ENCODE measurements around a stretch of chr9.

DNA sequence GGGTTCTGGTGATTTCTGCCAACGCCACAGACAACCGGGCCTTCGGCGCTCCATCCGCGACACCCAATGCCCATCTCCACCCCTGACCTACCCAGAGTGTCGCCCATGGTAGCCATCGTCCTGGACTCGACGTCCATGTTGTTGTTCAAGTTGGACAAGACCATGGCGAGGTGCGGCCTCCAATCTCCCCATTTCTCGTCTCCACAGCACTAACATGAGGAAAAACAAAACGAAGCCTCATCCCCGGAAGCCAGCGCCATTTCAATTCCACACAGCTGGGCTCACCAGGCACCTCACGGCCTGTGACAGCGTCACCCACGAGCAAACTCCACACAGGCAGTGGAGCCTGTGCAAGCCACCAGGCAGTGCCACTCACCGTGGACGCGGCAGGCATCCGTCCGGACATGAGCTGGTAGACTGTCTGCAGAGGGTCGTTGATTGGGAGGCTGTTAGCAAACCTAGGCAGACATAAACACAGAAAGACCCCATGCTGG is 20.1 kb upstream of the INPP5E start:
- RRBS = 91% methylated on average over 4 of the region's 25 CpGs

GRCh38 chr9:136474901-136475586 is 7.8 kb downstream of the SEC16A start:
- RRBS = 98% methylated on average over 8 of the region's 22 CpGs

DNA sequence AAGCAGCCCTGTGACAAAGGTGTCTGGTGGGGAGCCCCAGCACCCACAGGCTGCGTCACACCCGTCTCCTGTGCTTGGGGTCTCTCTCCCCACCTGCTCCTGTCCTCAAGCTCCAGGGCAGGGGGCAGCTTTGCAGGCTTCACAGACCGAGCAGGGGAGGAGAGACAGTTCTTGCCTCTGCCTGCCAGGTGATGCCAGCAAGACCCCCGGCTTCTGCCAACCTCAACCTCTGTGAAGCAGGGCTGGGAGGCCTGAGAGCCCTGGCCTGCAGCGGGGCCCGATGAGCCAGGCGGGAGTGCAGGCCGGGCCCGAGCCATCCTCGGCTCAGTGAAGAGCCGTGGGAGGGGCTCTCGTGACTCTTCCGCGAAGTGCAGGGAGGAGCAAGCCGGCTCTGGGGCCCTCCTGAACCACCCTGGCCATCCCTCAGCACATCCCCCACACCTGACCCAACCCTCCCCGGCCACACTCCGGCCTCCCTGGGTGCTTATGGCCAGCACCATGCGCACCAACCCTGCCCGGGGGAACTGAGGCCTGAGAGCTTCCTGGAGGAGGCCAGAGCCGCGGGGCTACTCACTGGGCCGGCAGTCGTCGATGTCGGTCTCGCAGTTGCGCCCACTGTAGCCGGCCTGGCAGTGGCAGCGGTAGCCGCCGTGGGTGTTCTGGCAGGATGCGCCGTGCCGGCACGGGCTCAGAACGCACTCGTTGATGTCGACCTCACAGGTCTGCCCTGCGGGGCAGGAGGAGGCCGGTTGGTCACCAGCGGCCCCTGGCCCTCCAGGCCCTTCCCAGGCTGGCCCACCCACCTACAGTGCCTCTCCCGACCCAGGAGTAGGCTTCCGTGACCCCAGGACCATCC is 27.5 kb upstream of the SEC16A start:
- RRBS = 97% methylated on average over 34 of the region's 43 CpGs

DNA sequence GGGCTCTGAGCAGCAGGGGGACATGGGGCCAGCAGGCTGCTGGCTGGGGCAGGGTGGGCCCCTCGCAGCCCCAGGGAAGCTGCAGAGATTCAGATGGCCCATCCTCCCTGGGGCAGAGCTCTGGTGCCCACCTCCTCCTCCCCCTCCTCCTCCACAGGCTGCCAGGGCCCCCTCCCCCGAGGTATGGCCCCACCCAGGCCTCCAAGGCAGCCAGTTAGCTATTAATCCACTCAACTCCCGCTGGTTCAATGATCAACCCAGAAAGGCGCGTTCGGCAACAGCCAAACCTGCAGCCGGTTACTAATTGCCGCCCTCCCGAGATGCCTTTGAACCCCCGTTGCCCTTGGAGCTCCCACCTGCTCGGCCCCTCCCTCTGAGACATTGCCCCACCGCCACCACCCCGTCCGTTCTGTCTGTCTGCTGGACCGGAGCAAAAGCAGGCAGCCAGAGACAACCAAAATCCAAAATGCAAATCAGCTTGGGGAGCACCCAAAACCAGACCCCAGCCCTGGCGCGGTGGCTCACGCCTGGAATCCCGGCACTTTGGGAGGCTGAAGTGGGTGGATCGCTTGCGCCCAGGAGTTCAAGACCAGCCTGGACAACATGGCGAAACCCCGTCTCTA is 25.8 kb downstream of the NOTCH1 start:
- RRBS = 100% methylated on average over 4 of the region's 23 CpGs

DNA sequence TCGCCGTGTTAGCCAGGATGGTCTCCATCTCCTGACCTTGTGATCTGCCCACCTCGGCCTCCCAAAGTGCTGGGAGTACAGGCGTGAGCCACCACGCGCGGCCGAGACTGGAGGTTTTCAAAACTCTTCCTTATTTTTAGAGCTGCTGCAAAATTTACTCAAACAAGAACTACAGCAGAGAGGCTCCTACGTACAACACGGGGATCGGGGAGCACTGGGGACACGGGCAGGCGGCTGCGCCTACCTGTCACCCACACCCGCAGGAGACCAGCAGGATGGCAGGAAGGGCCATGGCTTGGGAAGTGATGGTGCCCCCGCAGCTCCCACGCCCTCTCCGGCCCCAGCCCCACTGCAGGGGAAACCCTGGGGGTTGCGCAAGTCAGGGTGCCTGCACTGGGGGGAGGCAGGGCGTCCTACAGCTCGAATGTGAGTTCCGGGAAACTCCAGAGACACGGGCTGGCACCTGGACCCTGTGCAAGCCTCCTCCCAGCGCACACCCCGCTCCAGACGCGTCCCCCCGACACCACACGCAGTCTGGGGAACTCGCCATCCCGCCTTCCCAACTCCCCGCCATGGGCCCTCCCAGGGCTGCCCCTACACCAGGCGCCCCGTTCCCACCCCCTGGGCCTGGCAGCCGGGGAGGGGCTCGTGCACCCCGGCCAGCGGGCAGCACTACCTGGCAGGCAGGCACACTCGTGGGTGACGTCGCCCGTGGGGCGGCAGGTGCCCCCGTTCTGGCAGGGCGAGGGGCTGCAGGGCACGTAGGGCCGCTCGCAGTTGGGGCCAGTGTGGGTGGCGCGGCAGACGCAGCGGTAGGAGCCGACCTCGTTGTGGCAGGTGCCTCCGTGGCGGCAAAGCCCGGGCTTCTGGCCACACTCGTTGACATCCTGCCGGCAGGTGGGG is 23.4 kb downstream of the NOTCH1 start:
- RRBS = 17% methylated on average over 4 of the region's 59 CpGs

DNA sequence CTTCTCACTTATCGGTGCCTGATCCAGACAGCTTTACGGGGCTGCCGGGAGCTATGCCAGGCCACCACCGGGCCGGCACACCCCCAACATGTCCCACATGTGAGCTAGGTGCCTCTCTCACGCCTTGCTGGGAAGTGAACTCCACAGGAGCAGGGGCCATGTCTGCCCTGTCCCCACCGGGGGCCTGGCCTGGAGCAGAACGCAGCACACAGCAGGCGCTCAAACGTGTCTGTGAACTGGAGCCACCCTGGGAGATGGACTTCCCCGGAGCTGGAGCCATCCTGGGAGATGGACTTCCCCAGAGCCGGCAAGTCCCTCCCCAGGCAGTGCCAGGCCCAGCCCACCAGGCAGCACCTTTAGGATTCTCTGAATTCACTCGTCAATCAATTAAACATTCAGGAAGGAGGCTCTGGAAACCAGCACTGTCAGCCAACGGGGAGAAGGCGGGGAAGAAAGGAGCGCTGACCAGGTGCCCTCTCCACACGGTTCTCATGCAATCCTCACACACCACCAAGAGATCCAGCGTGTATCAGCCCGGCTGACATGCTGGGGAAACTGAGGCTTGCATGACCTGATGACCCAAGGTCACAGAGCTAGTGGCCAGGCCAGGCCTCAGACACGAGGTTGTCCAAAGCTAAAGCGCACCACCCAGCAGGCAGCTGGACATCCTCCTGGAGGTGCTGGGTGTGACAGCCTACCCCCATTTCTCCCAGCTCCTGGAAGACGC is 5.6 kb downstream of the NOTCH1 start:
- RRBS = 35% methylated on average over 3 of the region's 22 CpGs

DNA sequence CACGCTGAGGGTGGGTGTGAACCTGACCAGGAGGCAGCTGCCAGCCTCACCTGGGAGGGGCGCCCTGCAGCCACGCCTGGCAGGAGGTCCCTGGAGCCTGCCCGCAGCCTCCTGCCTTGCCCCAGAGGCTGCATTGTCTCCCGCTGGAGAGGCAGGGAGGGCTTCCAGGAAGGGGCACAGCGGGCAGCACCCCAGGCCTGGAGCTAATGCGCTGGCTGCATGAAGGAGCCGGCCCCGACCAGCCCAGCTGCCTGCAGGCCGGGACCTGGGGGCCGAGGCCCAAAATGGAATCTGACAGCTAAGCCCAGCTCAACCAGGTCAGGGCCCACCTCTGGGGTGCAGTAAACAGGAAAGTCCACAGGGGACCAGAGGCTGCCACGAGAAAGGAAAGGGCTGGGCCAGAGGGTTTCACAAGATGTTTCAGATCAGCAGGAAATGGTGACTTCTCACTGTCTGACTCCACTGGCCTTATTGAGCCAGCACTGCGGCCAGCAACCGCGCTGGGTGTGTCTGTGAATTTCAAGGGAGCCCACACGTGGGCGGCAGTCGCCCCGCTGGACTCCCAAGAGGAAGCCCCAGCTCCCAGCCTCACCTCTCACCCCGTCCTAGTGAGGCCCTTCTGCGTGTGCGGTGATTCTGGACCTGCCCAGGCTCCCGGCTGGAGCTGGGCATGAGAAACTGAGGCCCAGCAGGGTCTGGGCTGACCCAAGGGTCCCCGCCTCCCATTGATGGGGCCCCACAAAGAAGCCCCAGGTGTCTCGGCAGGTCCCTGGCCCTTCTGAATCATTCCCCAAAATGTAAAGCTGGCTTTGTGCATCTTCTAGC is 18.7 kb upstream of the NOTCH1 start:
- RRBS = no CpG with 5 or more reads among the region's 25 CpGs

DNA sequence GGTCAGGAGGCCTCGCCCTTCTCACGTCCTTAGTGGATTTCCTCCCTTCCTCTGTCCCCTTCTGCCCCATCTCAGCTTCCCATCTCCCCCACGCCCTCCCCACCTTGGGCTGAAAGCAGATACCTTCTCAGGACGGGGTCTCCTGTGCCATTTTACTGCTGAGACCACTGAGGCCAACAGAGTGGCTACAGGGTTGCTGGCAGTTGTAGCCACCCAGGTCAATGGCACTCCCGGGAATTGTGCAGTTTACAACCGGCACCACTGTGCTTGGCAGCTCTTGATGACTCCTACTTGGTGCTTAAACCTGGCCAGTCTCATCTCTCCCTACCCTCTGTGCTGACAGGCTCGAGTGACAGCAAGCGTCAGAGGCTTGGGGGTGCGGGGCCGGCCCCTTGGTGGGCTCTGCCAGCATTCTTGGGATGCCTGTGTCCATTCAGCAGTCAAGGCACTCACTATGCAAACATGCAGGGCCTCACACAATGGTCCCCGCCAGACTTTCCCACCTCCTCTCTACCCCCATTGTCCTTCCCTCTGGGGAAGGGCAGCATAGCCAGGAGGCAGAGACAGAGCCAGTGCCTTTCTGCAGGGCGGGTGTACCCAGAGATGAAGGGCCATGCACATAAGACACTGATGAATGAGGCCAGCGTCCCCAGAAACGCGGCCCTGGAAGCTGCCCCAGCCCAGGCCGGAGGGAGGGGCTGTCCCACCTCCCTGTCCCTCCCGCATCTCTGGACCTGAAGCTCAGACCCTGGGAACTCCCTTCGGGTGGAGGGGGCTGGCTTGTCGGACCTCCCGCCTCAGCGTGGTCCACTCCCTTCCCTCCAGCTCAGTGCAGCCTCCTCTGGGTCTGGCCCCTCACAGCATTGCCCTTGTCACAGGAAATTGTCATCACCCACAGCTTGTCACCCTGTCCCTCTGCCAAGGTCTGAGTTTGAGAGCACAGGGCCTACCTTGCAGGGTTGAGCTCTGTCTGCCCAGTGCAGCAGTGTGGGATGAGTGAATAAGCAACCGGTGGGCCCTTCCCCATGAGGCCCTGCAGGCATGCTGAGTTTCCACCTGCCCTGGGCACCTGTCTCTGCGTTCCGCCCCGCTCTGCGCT is 26.3 kb upstream of the NOTCH1 start:
- RRBS = no CpG with 5 or more reads among the region's 26 CpGs

GRCh38 chr9:136586982-136587651 is 41.3 kb upstream of the NOTCH1 start:
- RRBS = 30% methylated on average over 6 of the region's 30 CpGs

GRCh38 chr9:136604688-136605176 is 58.0 kb upstream of the EGFL7 start:
- RRBS = 40% methylated on average over 3 of the region's 15 CpGs

- RRBS = no CpG with 5 or more reads among the region's 9 CpGs
Observed at GRCh38 chr9:136634734-136635229, 27.9 kb upstream of the EGFL7 start.

DNA sequence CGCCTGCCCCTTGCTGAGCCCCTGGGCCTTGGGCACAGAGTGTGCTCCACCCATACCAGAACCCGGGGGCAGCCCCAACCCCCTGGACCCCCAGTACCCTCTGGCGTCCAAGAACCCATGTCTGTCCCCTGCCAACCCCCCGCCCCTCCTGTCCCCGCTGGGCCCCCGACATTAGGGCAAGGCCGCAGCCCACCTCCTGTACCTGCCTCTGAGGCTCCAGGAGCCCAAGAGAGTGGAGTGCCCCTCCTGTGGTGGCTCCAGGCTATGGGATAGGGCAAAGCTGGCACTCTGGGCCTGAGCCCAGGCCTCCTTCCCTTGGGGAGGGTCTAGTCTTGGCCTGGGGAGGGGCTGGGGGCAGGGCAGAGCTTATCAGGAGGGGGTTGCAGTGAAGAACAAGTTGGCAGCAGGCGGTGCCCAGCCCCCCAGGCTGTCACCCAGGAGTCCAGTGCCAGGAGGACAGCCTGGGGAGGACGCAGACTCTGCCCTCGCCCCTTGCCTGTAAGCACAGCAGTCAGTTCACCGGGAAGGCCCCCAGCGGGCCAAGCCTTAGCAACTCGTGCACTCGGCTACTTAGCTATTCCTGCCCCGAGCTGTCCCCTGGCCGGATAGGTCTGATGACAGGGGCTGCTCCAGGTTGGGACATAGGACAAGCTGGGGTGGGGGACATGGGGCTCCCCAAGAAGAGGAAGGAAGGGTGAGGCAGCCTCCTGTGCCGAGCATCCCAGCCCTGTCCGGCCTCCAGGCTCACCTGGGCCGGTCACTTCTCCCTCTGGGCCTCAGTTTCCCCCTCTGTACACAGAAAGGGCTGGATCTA is 2.4 kb upstream of the EGFL7 start:
- RRBS = 17% methylated on average over 6 of the region's 19 CpGs

DNA sequence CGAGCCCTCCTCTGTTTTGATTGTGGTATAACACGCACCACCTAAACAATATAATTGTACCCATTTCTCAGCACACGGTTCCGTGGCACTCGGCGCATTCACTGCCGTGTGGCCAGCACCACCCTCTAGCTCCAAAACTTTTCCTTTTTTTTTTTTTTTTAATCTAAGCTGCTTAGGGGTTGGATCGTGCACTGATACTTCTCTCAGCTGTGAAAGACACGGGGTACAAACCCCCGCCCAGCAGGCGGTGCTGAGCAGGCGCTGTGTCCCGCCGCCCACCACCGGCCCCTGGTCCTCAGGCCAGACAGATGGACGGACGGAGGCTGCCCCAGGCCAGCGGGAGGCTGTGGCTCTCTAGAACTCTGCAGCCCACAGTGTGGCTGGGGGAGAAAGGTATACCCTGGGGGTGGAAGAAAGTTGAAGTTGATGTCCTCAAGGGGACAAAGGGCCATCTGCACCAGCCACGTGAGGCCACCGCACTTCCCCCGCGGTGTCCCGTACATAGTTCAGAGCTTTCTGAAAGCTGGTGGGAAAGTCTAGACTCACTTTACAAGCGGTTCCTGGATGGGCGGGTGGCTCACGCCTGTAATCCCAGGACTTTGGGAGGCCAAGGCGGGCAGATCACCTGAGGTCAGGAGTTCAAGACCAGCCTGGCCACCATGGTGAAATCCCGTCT is 6.2 kb downstream of the AGPAT2 start:
- RRBS = no CpG with 5 or more reads among the region's 28 CpGs

DNA sequence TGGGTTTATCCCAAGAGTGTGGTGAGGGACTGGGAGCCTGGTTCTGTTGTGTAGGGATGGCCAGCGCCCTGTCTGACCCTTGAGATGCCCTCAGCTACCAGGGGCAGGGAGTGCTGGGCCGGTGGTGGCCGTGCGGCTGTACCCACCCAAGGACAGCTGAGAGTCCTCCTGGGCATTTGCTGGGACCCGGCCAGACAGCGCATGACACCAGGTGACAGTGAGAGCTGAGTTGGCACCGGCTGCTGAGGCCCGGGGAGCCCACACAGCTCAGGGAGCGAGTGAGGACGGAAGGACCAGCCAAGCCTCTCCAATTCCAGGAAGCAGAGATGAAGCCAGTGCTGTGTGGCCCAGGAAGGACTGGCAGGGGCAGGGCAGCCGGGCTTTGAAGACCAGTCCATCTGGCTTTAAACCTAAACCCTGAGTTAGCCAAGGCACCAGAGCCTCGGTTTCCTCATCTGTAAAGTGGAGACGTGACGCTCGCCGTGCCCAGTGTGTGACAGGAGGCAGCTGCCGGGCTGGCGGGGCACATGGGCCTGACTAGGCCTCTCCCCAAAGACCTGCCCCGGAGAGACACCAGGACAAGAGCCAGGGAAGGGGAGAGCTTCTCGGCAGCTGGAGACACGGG is 2.9 kb upstream of the AGPAT2 start:
- RRBS = 95% methylated on average over 8 of the region's 21 CpGs

- RRBS = 35% methylated on average over 4 of the region's 16 CpGs
Observed at GRCh38 chr9:136713405-136714094, 1.2 kb downstream of the DIPK1B start.

DNA sequence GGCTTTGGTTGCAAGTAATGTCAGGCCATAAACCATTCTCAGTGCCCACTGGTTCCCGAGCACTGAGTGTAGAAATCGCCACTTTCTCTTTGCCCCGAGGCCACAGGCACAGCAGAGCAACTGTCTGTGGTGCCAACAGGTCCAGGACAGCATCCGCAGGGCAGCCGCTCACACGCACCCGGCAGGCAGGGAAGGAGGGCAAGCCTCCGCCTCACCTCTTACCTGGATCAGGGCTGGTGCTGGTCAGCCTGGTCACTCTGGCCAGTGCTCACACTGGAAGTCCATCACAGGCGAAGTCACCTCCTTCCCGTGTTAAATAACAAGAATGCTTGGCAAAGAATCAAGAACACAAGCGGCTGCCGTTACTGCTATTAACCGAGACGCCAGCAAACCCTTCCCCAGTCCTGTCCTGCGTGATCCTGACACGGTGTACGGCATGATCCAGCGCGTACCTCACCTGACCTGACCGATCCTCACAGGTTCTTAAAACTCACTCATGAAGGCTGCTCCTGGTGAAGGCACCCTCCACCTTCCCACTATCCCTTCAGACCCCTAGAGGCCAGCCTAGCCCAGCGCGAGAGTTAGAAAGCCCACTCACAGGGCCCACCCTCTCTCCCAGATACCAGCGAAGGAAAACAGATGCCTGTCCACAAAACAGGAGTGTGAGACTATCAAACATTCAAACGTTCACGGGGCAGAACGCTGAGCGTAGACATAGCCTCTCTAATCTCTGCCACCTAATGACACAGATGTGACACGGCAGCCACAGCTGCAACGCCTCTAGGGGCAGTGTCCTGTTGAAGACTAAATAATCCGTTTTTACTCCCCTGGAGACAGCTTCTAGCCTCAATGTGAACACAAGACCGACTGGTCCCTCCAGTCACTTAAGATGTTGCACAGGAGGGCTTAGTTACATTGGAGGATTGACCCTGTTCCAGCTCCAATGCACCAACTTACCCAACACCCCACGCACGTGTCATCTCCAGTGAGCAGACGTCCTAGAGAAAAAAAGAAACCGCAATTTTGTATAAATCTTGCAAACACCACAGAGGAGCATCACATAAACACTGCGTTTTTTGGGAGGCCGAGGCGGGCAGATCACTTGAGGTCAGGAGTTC is 14.1 kb downstream of the DIPK1B start:
- RRBS = no CpG with 5 or more reads among the region's 38 CpGs

DNA sequence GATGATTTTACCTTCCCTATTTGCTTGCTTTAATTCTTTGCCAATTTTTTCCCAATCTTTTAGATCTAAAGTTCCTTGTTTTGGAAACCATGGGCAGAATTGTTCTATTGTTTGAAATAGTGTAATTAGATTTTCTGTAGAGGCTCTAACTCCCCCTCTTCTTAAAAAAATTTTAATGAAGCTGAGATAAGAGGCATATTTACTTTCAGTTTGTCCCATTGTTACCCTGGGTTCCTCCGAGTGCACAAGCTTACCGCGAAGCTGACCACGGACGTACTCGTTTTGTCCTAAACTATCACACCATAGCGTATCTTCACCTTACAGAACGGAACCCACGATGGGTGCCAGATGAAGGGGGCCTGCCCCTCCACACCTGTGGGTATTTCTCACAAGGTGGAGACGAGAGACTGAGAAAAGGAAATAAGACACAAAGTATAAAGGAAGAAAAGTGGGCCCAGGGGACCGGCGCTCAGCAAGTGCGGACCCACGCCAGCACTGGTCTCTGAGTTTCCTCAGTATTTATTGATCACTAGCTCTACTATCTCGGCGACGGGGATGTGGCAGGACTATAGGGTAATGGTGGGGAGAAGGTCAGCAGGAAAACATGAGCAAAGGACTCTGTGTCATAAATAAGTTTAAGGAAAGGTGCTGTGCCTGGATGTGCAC is 2.6 kb upstream of the TMEM141 start:
- RRBS = no CpG with 5 or more reads among the region's 17 CpGs

GRCh38 chr9:136840531-136841125 is 1.6 kb upstream of the AJM1 start:
- RRBS = 94% methylated on average over 3 of the region's 29 CpGs

GRCh38 chr9:136902368-136902947 is 16.1 kb downstream of the TRAF2 start:
- RRBS = 0% methylated on average over 1 of the region's 16 CpGs

GRCh38 chr9:136921591-136922323 is 22.8 kb downstream of the FBXW5 start:
- RRBS = no CpG with 5 or more reads among the region's 16 CpGs